LUHMES (cell line): Measurements from ENCODE around the gene UBE2J1.

GRCh38 chr6:84774191-84775154 is 10.1 kb upstream of the TBX18 start:
- PRO-cap, result unidirectional peak, minus-strand start at chr6:84774807

DNA sequence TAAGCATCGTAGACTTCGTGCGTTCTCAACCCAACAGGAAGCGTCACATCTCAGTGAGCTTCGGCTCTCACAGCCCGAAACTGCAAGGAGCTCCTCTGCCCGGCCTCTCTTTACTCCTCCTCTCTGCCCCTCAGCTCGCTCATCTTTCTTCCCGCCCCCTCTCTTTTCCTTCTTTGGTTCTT is 520 bp upstream of the NT5E start:
- PRO-cap, result no peak

DNA sequence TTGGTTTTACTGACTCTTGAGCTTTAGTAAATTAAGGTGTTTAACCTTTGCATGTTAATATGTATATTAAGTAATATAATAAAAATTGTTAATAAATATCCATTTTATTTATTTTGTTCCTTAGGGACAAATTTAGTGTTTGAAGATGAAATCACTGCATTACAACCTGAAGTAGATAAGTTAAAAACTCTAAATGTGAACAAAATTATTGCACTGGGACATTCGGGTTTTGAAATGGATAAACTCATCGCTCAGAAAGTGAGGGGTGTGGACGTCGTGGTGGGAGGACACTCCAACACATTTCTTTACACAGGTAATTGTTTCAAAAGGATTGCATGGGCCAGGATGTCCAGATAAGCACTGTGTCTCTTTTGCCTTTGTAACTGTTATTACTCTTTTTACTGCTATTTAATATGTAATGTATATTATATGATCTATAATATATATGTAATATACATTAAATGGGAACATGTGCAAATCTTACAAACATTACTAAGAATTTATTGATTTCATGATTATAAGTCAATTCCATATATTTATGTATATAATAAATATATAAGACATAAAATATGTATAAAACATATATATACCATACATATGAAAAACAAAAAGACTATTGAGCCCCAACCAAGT is 21.3 kb downstream of the NT5E start:
- PRO-cap, result no peak

DNA sequence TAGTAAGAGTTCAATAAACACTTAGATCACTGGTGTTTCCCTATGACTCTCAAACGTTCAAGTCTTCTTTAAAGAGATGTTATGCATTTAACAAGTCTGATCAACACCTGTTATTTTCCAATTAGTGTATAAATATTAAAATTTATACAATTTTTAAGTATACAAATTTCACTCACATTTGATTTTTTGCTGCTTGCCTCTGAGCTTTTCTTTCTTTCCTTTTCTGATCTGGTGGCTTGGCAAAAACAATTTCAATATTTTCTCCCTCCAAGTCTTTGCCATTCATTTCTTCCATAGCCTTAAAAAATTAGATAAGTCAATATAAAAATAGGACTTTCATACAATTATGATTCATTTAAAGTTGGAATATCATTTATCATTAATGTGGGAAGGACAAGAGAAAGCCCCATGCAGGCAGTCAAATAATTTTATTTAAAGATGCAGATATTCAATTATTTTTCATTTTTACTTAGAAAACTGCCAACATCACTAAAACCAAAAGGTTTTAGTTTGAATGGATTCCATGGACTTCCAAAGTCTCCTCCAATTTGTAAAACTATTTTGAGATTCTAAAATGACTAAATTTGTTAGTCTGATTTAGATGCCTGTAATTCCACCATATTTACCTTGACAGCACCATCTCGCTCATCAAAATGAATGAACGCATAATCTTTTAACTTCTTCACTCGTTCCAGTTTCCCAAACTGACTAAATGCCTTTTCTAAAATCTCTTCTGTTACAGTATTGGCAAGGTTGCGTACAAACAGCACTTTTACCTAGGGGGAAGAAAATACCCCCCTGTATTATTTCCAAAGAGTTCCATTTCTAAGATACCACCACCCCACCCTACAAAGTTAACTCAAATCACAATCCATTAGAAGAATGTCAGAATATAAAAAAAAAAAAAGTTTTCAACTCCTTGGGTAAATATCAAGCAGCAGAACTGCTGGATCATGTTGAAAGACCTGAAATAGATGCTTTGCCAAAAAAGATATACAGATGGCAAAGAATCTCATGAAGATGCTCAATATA is 23.7 kb downstream of the SYNCRIP start:
- PRO-cap, result no peak

- PRO-cap, result no peak
These were observed 848 bp downstream of the SYNCRIP start for GRCh38 chr6:85641530-85642546.

- PRO-cap, result unidirectional peak, minus-strand start at chr6:85677869; bidirectional peak, plus-strand start at chr6:85679015, minus-strand start at chr6:85678733
These were observed 35.4 kb upstream of the SYNCRIP start for GRCh38 chr6:85677710-85678812.

DNA sequence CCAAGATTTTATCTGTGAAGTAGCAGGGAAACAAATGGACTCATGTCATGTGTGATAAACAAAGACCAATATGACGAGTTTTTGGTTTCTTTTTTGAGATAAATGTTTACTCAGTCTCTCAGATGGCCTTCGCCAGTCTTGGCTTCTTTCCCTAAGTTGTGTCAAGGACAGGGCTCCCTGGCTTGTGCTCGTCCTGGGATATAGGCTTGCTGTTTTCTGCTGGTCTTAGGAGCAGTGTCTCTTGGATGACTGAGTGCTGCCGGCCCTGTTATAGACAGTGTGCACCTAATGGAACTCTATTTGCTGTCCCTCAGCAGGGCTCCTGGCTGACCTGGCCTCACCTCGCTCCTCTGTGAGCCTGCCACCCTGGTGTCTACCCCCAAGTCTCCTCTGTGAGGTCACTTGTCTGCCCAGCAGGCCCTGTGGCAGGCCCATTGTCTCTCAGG is 324.2 kb upstream of the SYNCRIP start:
- PRO-cap, result no peak

- PRO-cap, result no peak
These were observed 40.1 kb upstream of the HTR1E start for GRCh38 chr6:86897253-86897523.

DNA sequence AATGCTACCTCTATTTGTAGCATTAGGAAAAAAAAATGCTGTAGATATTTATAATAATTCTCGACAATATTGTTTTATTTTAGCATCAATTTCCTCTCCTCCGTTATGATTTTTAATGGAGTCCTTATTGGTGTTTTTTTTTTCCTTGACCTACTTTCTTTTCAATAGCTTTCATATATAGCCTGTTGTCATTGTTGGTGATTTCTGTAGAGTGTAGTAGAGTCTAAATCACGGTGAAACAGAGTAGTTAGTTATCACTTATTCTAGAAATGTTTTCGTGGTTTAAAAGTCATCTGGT is 937 bp upstream of the ZNF292 start:
- PRO-cap, result unidirectional peak, plus-strand start at position 188 of the sequence

GRCh38 chr6:87154777-87155095 is 629 bp upstream of the ZNF292 start:
- PRO-cap, result bidirectional peak, plus-strand start at chr6:87155031, minus-strand start at chr6:87154939

DNA sequence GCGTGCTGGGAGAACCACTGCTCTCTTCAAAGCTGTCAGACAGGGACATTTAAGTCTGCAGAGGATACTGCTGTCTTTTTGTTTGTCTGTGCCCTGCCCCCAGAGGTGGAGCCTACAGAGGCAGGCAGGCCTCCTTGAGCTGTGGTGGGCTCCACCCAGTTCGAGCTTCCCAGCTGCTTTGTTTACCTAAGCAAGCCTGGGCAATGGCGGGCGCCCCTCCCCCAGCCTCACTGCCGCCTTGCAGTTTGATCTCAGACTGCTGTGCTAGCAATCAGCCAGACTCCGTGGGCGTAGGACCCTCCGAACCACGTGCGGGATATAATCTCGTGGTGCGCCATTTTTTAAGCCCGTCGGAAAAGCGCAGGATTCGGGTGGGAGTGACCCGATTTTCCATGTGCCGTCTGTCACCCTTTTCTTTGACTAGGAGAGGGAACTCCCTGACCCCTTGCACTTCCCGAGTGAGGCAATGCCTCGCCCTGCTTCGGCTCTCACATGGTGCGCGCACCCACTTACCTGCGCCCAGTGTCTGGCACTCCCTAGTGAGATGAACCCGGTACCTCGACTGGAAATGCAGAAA is 365 bp downstream of the GJB7 start:
- PRO-cap, result no peak

- PRO-cap, result no peak
These were observed 10.6 kb downstream of the AKIRIN2 start for GRCh38 chr6:87691410-87691854.

DNA sequence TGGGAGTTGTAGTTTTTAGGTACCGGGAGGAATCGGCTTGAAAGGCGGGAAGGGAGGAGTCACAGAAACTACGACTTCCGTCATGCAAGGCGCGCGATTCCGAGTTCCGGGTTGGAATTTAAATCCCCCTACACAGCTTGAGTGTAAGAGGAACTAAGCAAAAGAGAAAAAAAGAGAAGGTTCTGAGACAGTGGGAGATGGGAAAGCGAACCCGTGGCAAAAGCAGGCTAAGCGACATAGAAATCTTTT is 233 bp upstream of the AKIRIN2 start:
- PRO-cap, result bidirectional peak, plus-strand start at position 187 of the sequence, minus-strand start outside the sequence

GRCh38 chr6:87731682-87732239 is 29.7 kb upstream of the AKIRIN2 start:
- PRO-cap, result no peak

GRCh38 chr6:88271659-88272053 is 105.5 kb upstream of the CNR1 start:
- PRO-cap, result no peak

GRCh38 chr6:89009834-89010386 is 46.5 kb upstream of the RNGTT start:
- PRO-cap, result no peak

- PRO-cap, result no peak
These were observed 46.0 kb upstream of the PNRC1 start for GRCh38 chr6:89034330-89035118.

- PRO-cap, result no peak
These were observed 13.3 kb downstream of the PM20D2 start for GRCh38 chr6:89158994-89159672.

GRCh38 chr6:89352488-89353543 is at the start of gene UBE2J1:
Gene UBE2J1, minus strand, starts transcription at chr6:89352722.
- PRO-cap, result bidirectional peak, plus-strand start at chr6:89352976, minus-strand start at chr6:89352840; unidirectional peak, minus-strand start at chr6:89353176

DNA sequence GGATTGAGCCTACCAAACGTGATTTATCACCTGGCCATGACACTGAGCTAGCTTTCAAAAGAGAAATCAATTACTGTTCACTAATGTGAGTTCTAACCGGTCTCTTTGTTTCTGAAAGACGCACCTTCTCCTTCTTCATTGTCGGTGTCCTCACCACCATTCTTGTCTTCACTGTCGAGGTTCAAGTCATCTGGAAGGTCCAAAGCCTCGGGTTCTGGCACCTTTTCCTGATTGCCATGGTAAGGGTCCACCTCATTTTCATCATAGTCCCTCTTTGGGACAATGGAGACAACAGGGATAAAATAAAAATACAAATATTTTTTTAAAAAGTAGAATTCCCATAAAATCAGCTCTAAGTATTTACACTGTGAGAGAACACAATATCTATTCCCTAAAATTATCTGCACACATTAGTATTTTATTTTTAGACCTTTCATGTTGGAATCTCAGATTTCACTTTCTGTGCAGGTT is 22.8 kb upstream of the LYRM2 start:
- PRO-cap, result no peak